ENCODE results near the genes TMEM60 and CACNA2D1.

DNA sequence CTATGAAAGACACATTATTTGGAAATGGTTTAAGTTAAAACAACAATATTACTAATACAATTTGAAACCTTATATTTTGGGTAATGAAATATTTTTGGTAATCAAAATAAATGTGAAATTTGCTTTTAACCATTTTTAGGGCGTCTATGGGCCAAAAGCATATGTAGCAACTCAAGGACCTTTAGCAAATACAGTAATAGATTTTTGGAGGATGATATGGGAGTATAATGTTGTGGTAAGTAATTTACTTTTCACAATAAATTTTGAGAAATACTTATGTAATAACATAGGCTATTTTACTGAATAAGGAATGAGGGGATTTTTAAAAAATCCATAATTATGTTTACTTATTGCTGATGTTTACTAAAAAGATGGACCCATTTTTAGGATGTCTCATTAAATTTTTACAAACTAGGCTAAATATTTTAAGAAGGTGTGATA, 46.3 kb downstream of the PTPN12 start:
- RRBS, 2 experiments, result no CpG with 5 or more reads among the region's 1 CpG
CAGE:
- cytosol, long polyA minus RNA, result no peak
- cytosol, long polyA plus RNA, result no peak
- long polyA plus RNA, result no peak
- nucleus, long polyA minus RNA, result no peak
- nucleus, long polyA plus RNA, result no peak

DNA sequence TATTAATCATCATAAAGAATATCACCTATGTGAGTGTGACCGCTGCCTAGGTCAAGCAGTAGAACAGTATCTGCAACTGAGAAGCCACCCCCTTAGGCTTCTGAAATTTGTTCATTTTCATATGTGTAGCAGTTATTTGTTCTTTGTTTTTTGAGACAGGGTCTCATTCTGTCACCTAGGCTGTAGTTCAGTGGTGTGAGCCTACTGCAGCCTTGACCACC, 54.2 kb upstream of the RSBN1L start:
- RRBS, 2 experiments, result no CpG with 5 or more reads among the region's 1 CpG
CAGE:
- cytosol, long polyA minus RNA, result no peak
- cytosol, long polyA plus RNA, result no peak
- long polyA plus RNA, result no peak
- nucleus, long polyA minus RNA, result no peak
- nucleus, long polyA plus RNA, result no peak

DNA sequence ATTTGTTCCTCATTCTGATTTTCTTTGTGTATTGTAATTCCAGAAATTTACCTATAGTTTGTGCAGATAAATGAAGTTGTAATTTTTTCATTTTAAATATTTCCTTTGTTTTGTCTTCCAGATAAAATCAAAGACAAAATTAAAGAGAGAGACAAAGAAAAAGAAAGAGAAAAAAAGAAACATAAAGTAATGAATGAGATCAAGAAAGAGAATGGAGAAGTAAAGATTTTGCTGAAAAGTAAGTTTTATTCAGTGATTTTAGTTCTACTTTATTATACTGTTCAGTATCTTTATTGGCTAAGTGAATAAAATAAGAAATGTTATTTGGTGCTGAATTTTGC, 40.0 kb downstream of the RSBN1L start:
CAGE:
- cytosol, long polyA minus RNA, result no peak
- cytosol, long polyA plus RNA, result no peak
- long polyA plus RNA, result no peak
- nucleus, long polyA minus RNA, result no peak
- nucleus, long polyA plus RNA, result no peak

GRCh38 chr7:77749433-77750276, 48.6 kb downstream of the TMEM60 start:
- RRBS, 2 experiments, result no CpG with 5 or more reads among the region's 9 CpGs
CAGE:
- cytosol, long polyA minus RNA, result no peak
- cytosol, long polyA plus RNA, result no peak
- long polyA plus RNA, result no peak
- nucleus, long polyA minus RNA, result no peak
- nucleus, long polyA plus RNA, result no peak

DNA sequence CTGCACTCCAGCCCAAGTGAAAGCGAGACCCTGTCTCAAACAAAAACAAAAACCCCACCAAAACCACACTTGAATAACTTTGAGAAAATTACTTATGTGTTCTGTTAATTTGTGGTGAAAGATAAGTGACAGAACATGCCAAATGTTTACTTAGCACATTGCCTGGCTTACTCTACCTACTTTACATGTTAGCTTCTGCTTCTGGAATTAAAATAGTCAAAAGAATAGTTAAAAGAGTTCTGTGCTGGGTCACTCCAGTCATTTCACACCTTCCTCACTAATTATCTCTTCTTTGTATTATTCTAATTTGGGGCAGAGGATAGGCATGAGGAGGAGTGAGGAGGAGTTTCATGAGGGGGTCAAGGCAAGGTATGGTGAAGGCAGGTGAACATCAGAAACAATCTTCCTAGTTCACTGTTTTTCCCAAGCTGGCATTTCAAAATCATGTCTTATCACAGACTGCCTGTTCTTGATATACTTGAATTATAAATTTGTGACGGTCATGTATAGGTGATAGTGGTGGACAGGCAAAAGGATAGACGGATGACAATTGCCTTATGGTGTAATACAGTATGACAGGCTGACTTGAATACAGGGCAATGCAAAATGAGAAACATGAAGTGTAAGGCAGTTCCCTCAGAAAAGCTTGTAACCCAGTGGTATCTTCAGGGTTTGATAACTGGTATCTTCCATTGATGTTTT, 9.6 kb downstream of the TMEM60 start:
- RRBS, 2 experiments, result no CpG with 5 or more reads among the region's 3 CpGs
CAGE:
- cytosol, long polyA minus RNA, result no peak
- cytosol, long polyA plus RNA, result no peak
- long polyA plus RNA, result no peak
- nucleus, long polyA minus RNA, result no peak
- nucleus, long polyA plus RNA, result no peak

- RRBS, 2 experiments, result no CpG with 5 or more reads among the region's 12 CpGs
CAGE:
- cytosol, long polyA minus RNA, result start-site peak on the minus strand at chr7:77798375-77798428, 146 reads
- cytosol, long polyA plus RNA, result start-site peak on the minus strand at chr7:77798367-77798439, 1,587 and 1,391 reads in 2 replicates
- long polyA plus RNA, result start-site peak on the minus strand at chr7:77798367-77798434, 1,023 and 1,013 reads in 2 replicates
- nucleus, long polyA minus RNA, result no peak
- nucleus, long polyA plus RNA, result start-site peak on the minus strand at chr7:77798369-77798434, 796 and 578 reads in 2 replicates
Measured at GRCh38 chr7:77798283-77798499, at the start of gene TMEM60. Gene TMEM60 (minus strand): TSS chr7:77798434.

GRCh38 chr7:80263269-80263845, 128.7 kb downstream of the GNAI1 start:
- RRBS, 2 experiments, result no CpG with 5 or more reads among the region's 5 CpGs
CAGE:
- cytosol, long polyA minus RNA, result no peak
- cytosol, long polyA plus RNA, result no peak
- long polyA plus RNA, result no peak
- nucleus, long polyA minus RNA, result no peak
- nucleus, long polyA plus RNA, result no peak

- RRBS, 2 experiments, result no CpG with 5 or more reads among the region's 5 CpGs
CAGE:
- cytosol, long polyA minus RNA, result no peak
- cytosol, long polyA plus RNA, result no peak
- long polyA plus RNA, result no peak
- nucleus, long polyA minus RNA, result no peak
- nucleus, long polyA plus RNA, result no peak
Measured at GRCh38 chr7:80526436-80526914, 14.6 kb upstream of the GNAT3 start.

GRCh38 chr7:80611568-80612091, 26.8 kb upstream of the CD36 start:
- RRBS, 2 experiments, result no CpG with 5 or more reads among the region's 4 CpGs
CAGE:
- cytosol, long polyA minus RNA, result no peak
- cytosol, long polyA plus RNA, result no peak
- long polyA plus RNA, result no peak
- nucleus, long polyA minus RNA, result no peak
- nucleus, long polyA plus RNA, result no peak

- RRBS, 2 experiments, result no CpG with 5 or more reads among the region's 2 CpGs
CAGE:
- cytosol, long polyA minus RNA, result no peak
- cytosol, long polyA plus RNA, result no peak
- long polyA plus RNA, result no peak
- nucleus, long polyA minus RNA, result no peak
- nucleus, long polyA plus RNA, result no peak
Measured at GRCh38 chr7:80637437-80637781, 1.0 kb upstream of the CD36 start.

GRCh38 chr7:80840260-80840630, 78.6 kb downstream of the SEMA3C start:
- RRBS, 2 experiments, result no CpG with 5 or more reads among the region's 6 CpGs
CAGE:
- cytosol, long polyA minus RNA, result no peak
- cytosol, long polyA plus RNA, result no peak
- long polyA plus RNA, result no peak
- nucleus, long polyA minus RNA, result no peak
- nucleus, long polyA plus RNA, result no peak

DNA sequence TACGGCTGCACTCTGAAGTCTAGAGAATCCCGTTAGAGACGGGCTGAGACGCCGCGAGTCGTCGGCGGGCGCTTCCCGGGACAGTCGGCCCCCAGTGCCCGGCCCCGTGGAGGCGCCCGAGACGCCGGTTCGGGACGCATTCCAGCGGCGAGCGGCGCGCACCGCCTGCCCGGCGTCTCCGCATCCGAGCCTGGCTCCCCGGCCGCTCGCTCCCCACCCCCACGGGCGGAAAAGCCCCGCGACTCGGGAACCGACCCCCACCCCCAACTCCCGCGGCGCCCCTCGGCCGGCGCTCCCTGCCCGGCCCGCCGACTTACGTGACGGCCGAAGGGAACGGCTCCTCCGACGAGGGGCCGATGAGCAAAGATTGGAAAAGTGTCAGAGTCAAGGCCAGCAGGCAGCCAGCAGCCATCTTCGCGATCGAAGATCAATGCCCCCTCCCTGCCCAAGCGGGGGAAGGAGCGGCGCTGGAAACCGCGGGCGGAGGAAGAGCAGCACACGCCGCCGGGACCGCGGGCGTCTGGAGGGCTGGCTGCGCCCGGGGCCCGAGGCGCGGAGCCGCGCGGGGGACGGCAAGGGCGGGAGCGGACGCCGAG, 431 bp downstream of the CACNA2D1 start:
- RRBS, 2 experiments, result 54% methylated on average over 18 of the region's 83 CpGs
CAGE:
- cytosol, long polyA minus RNA, result no peak
- cytosol, long polyA plus RNA, result no peak
- long polyA plus RNA, result no peak
- nucleus, long polyA minus RNA, result no peak
- nucleus, long polyA plus RNA, result no peak

DNA sequence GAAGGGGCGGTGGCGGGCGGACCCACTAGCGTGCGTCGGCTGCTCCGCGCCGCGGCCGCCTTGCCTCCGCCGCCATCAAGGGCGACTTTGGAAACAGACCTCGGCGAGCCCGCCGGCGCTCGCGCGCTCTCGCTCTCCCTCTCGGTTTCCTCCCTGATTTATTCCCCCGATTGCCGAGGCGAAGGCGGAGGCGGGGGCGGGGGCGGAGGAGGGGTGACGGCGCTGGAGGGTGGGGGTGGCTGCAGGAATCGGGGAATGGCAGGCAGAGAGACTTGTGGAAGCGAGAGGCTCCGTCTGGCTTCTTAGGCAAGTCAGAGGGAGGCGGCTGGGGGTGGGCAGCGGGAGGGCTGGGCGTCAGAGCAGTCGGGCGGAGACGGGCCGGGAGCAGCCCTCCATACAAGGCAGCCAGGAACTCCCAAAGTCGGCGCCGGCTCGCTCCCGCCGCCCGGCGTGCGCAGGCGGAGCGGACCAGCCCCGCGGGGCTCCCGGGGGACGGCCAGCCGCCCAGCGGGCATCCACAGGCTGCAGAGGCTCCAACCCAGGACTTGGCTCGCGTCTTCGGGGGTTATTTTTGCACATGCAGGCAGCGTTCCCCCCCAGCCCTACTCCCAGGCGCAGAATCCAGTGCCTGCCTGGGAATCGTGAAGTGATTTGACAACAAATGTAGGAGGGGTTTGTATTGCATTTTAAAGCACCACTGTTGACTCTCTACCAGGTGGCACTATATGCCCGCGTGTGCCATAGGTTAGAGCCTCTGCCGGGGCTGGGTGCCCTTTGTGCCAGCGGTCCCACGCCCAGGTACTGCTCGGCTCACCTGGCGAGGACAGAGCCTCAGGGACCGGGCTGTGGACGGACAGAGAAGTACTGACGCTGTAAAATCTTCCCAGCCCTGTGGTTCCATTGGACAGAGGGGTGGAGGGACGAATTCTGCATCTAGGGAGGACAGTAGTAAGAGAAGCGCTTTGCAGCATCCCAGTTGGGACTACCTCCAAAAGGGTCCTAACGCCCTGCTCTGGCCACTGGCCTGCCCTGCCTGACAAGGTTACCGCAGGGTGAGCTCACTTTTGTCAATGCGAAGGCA, at the start of gene CACNA2D1:
CACNA2D1 (minus strand) TSS at position 134 of the 1,081 bp plus-strand sequence.
- RRBS, 2 experiments, result 4 to 5% methylated on average over 18 of the region's 81 CpGs
CAGE:
- cytosol, long polyA minus RNA, result no peak
- cytosol, long polyA plus RNA, result no peak
- long polyA plus RNA, result no peak
- nucleus, long polyA minus RNA, result no peak
- nucleus, long polyA plus RNA, result no peak

- RRBS, 2 experiments, result no CpG with 5 or more reads among the region's 2 CpGs
CAGE:
- cytosol, long polyA minus RNA, result no peak
- cytosol, long polyA plus RNA, result no peak
- long polyA plus RNA, result no peak
- nucleus, long polyA minus RNA, result no peak
- nucleus, long polyA plus RNA, result no peak
Measured at GRCh38 chr7:82677503-82677856, 233.9 kb upstream of the CACNA2D1 start.

DNA sequence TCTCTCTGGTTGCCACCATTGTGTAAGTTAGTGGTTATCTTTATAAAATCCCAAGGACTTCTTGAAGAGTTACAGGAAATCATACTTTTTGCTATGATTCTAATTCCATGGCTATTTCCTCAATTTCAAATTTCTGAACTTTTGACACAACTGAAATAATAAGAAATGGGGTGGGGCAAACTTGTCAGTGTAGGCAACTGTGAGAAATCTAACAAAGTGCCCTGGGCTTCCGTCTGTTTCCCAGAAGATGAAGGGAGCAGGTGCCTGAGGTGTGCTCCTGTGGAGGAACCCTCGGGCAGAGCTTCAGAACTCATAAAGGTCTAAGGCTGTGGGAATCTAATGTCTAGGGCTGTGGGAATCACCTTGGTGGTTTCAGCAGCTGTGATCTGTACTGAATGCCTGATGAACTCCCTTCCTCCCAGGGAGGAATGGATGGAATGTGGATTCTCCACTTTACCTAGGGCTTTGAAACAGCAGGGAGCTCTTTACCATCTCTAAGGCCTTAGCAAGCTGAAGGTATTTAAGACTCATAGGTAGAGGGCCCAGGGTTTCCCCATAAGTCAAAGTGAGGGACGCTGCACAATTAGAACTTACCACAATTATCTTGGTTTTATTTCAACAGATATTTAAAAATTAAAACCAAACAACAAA, 35.9 kb upstream of the SEMA3E start:
- RRBS, 2 experiments, result no CpG with 5 or more reads among the region's 3 CpGs
CAGE:
- cytosol, long polyA minus RNA, result no peak
- cytosol, long polyA plus RNA, result no peak
- long polyA plus RNA, result no peak
- nucleus, long polyA minus RNA, result no peak
- nucleus, long polyA plus RNA, result no peak

DNA sequence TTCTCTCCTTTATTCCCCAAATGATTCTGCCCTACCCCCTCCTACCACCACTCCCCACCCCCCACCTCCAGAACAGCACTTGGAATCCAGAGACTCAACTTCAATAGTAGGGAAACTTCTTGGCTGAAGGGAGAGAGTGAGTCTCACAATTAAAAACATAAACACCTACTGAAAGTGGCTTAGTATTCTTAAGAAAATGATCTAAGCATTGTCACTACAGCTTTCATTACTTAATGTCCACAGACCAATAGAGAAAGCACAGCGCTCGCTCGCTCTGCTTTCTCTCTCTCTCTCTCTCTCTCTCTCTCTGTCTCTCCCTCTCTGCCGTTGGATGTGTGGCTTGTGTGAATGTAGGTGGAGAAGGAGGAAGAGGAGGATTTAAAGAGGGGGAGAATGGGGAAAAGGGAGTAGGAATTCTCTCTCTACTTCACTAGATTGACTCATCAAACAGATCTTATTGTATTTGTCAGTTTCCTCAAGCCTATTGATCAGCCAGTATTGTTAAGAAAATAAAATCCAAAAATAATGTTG, 1.6 kb upstream of the SEMA3A start:
- RRBS, 2 experiments, result no CpG with 5 or more reads among the region's 4 CpGs
CAGE:
- cytosol, long polyA minus RNA, result no peak
- cytosol, long polyA plus RNA, result no peak
- long polyA plus RNA, result no peak
- nucleus, long polyA minus RNA, result no peak
- nucleus, long polyA plus RNA, result no peak

GRCh38 chr7:85024212-85024703, 162.6 kb downstream of the SEMA3D start:
- RRBS, 2 experiments, result no CpG with 5 or more reads among the region's 3 CpGs
CAGE:
- cytosol, long polyA minus RNA, result no peak
- cytosol, long polyA plus RNA, result no peak
- long polyA plus RNA, result no peak
- nucleus, long polyA minus RNA, result no peak
- nucleus, long polyA plus RNA, result no peak

- RRBS, 2 experiments, result no CpG with 5 or more reads among the region's 2 CpGs
CAGE:
- cytosol, long polyA minus RNA, result no peak
- cytosol, long polyA plus RNA, result no peak
- long polyA plus RNA, result no peak
- nucleus, long polyA minus RNA, result no peak
- nucleus, long polyA plus RNA, result no peak
Measured at GRCh38 chr7:87156955-87157792, 4.9 kb downstream of the DMTF1 start.

GRCh38 chr7:87218661-87219412, 695 bp downstream of the TMEM243 start:
- RRBS, 2 experiments, result 4 to 6% methylated on average over 4 to 6 of the region's 15 CpGs
CAGE:
- cytosol, long polyA minus RNA, result no peak
- cytosol, long polyA plus RNA, result no peak
- long polyA plus RNA, result no peak
- nucleus, long polyA minus RNA, result no peak
- nucleus, long polyA plus RNA, result no peak

DNA sequence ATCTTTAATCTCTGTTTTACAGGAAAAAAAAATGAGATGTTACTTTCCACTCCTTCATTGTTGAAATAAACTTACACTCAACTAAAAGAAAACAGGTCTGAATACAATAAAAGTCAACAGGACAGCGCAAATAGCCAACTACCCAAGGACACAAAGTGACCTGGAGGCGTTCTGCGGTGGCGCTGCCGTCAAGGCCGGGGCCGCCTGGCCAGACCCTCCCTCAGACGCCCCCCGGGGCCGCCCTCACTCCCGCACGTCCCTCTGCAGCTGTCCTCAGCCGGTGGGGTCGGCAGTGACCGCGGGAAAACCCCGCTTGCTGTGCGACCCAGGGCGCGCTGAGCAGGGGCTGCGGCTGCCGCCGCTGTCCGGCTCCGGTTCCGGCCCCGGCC, 547 bp downstream of the SLC25A40 start:
- RRBS, 2 experiments, result 2% methylated on average over 12 to 17 of the region's 27 CpGs
CAGE:
- cytosol, long polyA minus RNA, result no peak
- cytosol, long polyA plus RNA, result no peak
- long polyA plus RNA, result no peak
- nucleus, long polyA minus RNA, result no peak
- nucleus, long polyA plus RNA, result no peak

All from HepG2 (cell line).